Fibroblast of villous mesenchyme (primary cell): ENCODE measurements around the genes CD1B, SPTA1, OR10J5 and KCNJ9.

GRCh38 chr1:156897149-156897719 lies 3.7 kb downstream of the PEAR1 start:
- CAGE, long polyA plus RNA: no peak

DNA sequence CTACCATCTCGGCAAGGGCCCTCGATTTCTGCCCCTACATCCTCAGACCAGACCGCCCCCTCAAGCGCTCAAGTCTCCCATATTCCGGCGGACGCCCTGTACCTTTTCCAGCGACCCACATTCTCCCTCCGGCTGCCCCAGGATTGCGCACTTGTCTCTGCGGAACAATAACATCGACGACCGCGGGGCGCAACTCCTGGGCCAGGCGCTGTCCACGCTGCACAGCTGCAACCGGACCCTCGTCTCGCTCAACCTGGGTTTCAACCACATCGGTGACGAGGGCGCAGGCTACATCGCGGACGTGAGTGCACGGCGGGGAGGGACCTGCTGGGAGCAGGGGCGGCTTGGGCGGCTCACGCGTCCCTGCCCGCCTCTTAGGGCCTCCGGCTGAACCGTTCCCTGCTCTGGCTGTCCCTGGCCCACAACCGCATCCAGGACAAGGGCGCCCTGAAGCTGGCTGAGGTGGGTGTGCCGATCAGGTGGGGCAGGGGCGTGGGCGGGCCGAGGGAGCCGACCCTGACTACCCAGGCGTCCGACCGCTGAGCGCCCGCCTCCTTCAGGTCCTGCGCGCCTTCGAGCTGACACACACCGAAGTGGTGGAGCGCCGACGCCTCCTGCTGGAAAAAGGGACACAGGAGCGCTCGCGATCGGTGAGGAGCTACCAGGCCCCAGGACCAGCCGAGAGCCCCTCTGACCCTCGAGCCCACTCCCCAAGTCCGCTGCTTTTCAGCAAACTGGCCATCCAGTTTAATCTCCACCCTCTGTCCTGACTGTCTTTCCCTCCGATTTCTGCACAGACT lies 7.1 kb downstream of the LRRC71 start:
- CAGE, long polyA plus RNA: no peak

DNA sequence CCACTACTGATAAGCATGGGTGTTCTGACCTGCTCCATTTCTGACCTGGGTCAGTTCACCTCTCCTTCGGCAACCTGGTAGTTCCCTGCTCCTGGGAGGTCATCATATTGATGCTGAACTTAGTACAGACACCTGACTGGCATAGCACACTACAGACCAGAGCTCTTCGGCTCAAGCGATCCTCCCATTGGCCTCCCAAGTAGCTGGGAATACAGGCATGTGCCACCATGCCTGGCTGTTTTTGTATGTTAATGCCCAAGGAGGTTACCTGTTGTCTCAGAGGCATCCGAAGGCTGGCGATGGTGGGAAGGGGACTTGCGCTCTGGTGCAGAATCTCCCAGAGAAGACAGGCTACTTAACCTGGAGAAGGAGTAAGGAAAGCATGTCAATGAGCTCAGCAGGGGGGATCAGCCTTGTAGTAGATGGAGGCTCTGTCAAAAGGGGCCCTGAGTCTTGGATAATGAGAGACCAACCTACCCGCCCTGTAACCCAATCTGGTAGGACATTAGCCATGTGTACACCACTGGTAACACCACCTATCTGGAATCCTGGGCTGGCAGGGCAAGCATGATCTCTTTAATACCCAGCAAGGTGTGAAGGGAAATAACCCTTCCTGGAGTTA lies 59.6 kb downstream of the ARHGEF11 start:
- CAGE, long polyA plus RNA: no peak

DNA sequence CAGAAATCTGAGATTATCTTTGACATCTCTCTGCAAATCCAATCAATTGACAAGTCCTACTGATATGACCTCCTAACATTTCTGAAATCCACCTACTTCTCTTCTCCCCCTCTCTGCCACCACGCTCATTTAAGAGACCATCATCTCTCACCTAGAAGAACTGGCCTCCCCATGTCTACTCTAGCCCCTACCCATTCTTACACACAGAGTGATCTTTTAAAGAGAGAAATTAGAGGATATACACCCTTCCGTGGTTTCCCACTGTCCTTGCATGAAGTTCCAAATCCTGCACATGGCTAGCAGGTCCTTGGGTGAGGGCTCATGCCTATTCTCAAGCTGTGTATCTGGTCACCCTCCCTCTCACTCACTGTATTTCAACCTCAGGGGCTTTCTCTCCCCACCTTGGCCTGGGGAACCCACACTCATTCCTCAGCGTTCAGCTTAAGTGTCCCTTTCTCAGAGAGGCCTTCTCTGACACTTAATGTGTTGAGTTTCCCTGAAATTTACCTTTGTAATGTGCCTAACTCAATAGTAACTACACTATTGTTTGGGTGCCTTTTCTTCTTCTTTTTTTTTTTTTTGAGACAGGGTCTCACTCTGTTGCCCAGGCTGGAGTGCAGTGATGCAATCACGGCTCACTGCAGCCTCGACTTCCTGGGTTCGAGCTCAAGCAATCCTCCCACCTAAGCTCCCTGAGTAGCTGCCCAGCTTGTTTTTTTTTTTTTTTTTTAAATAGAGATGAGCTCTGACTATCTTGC lies 50.4 kb downstream of the ARHGEF11 start:
- CAGE, long polyA plus RNA: no peak

GRCh38 chr1:157014327-157015337 lies 30.9 kb downstream of the ARHGEF11 start:
- CAGE, long polyA plus RNA: no peak

DNA sequence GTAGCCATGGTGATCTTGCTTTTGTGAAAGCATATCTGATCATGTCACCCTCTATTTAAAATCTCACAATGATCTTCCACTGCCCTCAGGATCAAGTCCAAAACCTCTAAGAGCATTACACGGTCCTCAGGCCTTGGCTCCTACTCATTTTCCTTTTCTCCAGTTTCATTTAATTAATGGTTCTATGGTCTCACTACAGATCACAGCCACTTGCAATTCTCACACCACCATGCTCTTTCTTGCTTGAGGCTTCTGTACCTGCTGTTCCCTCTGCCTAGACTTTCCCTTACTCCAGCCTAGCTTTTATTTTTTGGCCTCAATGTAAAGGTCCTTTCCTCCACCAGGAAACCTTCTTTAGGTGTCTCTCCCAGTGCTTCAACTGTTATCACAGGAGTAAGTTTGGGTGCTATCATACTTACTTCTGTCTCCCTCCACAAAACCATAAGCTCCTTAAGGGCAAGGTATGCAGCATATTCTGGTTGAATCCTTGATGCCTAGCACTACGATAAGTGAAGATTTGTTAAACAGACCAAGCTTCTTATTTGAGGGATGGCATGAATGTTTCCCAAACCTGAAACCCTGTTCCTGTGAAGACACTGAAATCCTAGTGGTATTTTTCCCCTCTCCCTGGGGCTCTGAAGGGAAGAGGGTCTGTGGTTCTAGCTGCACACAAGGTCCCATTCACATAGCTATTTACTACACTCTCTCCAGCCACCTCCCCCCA lies 11.9 kb downstream of the ARHGEF11 start:
- CAGE, long polyA plus RNA: no peak

GRCh38 chr1:157136851-157138130 lies 904 bp downstream of the ETV3 start:
- CAGE, long polyA plus RNA: no peak

DNA sequence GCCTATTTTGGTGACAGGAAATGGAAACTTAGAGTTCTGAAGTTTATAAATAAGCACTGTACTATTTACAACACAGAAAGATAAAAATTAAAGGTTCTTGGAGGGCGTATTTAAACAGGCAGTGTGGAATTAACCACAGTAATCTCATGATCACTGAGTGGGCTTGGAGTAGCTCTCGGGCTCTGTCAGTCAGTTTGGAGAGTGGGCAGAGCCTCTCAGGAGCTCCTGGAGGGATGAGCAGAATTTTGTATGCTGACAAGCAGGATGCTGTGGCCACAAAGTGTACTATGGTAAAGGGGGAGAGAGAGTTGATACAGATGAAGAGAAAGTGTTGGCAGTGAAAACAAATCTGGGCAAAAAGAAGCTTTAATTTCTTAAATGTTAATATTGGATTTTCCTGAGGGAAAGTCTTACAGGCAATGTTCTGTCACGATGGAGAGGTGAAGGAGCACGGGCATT lies 10.3 kb upstream of the FCRL5 start:
- CAGE, long polyA plus RNA: no peak

DNA sequence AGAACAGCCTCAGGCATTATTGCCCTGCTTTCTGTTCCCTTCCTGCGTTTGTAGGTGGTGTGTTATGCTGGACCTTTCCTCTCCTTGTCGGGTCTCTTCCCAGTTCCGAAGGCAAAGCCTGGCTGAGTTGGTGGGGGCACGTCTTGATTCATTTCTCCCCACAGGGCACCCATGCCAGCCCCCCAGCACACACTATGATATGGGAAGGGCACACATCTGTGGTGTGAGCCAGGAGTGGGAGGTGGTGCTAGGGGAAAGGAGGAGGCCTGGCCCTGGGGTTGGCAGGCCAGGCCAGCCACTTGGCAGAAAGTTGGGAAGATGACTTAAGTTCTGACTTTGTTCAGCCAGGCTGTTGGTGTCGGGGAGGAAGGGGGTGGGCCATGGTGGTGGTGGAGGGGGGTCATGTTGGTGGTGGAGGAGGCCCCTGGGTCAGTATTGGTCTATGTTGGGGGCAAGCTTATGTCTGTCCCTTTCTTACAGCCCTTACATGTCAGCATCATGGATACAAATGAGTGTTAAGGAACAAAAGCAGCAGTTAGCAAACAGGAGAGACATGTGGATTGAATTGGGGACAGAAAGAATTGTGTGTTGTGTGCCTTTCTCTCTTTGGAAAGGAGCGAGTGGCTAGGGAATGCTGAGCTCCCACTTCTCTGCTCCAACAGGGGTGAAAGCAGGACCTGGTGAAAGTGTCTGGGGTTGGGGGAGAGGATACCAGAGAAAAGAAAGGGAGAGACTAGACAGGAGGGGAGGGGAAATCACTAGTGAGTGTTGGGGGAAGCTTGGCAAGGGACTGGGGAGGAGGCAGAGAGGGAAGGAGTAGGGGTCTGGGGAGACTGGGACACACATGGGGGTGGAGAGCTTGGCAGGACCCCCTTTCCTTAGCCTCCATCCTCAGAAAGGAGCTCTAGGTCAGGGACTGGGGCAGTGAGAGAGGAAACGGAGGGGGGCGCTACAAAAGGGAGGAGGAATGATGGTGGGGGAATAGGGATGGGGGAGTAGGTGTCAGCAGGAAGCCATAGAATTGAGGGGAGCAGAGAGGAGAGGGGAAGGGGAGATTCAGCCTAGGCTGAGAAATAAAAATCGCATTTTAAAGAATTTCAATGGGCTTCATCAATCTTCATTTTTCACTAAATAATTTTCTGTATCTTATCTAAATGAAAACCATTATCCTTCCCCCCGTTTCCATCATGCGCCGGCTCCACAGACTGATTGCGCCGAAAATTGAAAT lies 2.1 kb downstream of the KIRREL1 start:
- CAGE, long polyA plus RNA: no peak

GRCh38 chr1:158011336-158012130 lies 18.1 kb downstream of the KIRREL1 start:
- CAGE, long polyA plus RNA: no peak

- CAGE, long polyA plus RNA: no peak
These were observed 2.9 kb upstream of the CD1D start for GRCh38 chr1:158177590-158178398.

DNA sequence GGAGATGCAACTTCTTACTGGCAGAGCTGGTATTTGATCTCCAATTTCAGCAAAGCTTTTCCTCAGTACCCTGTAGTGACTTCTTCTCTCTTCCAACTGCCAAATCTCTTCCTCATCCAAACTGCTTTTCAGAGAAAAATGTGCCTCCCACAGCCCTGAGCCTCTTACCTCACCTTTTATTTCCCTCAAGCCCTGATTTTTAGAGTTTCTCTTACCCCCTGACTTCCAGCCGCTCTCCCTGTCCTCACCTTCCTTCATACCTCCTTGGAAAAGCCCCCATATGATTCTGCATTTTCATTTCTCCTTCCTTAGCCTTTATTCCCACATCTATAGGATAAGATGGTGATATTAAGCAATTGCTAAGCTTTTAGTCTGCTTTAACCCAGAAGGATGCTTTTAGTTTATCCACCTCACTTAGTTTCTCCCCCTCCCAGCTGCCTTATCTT lies at the start of gene CD1B:
Gene CD1B, minus strand, starts transcription at position 101 of the 446 bp plus-strand sequence.
- CAGE, long polyA plus RNA: no peak

DNA sequence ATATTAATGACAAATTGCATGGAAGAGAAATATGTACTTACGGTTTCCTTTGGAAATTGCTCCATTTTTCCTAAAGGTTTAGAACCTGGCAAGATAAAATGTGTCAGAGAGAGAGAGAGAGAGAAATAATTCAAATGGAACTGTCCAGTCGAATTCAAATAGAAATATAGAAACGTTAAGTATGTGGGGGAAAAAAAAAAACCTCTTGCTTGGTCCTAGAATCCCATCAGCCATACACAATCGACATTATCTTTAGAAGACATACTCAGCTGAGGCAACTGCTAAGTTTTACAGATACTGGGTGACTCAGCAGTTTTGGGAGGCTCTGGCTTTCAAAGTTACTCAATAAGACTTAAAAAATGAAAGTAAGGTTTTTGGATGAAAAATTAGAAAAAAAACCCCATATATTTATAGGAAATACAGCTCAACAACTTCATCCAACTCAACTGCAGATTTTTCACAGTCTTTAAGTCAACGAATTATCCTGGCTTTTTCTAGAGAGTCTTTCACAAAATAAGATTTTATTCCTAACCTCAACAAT lies at the start of gene SPTA1:
Gene SPTA1, minus strand, starts transcription at position 263 of the 541 bp plus-strand sequence.
- CAGE, long polyA plus RNA: no peak

GRCh38 chr1:159018138-159018766 lies 8.5 kb downstream of the IFI16 start:
- CAGE, long polyA plus RNA: no peak

DNA sequence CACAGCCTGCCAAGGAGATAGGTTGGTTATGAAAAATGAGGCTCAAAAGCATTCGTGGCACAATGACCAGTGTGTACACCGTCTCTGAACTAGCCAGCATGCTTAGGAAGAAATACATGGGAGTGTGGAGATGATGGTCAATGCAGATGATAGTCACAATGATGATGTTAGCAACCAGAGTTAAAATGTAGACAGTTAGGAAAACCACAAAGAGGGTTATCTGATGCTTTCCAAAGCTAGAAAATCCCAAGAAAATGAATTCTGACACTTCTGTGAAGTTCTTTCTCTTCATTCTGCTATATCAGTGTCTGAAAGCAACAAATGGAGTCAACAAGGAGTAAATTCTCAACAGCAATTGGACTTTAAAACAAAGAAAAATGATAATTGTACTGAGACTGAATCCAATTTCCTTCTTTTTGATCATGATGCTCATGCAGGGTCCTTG lies at the start of gene OR10J5:
Gene OR10J5, minus strand, starts transcription at position 292 of the 445 bp plus-strand sequence.
- CAGE, long polyA plus RNA: no peak

GRCh38 chr1:159557128-159557578 lies 21.3 kb upstream of the OR10J5 start:
- CAGE, long polyA plus RNA: no peak

DNA sequence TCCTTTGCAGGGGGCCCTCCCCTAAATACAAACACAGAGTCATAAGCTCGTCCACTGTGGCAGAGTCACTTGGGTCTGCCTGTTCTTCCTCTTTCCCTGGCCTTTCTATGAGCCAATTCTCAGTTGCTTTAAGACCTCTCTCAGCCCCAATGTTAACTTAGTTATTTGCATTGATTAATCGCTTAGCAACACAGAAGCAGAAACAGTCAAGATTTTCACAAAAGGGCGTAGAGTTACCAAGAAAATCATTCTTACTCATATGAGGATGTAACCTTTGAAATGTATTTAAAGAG lies 14.9 kb downstream of the APCS start:
- CAGE, long polyA plus RNA: no peak

GRCh38 chr1:159751769-159752333 lies 28.9 kb upstream of the DUSP23 start:
- CAGE, long polyA plus RNA: no peak

- CAGE, long polyA plus RNA: no peak
These were observed 5.2 kb upstream of the VSIG8 start for GRCh38 chr1:159867609-159868155.

DNA sequence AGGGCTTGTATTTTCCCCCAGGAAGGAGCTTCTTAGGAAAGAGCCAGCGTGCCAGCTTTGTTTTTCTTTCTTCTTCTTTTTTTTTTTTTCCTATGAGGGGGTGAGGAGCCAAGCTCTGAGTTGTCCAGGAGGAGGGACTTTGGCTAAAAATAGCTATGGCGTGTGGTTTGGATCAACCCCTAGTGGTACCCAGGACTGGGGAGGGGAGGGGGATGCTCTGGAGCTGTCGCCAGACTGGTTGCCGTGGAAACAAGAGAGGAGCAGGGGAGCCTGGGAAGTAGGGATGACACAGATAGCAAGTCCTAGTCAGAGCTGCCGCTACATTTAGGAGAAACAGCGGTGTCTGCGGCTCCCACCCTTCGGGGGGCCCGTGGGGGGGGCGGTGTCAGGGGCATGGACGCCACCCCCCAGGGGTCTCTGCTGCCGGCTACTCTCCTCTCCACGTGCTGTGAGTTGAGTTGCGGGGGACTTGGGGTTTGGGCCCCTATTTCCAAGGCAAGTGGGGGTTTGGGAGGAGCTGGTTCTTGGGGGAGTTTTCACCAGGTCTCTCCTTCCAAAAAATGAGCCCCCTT lies at the start of gene KCNJ9:
Gene KCNJ9, plus strand, starts transcription at position 289 of the 572 bp plus-strand sequence.
- CAGE, long polyA plus RNA: no peak